ENCODE data around the genes OCLN, SMN1 and BDP1.

DNA sequence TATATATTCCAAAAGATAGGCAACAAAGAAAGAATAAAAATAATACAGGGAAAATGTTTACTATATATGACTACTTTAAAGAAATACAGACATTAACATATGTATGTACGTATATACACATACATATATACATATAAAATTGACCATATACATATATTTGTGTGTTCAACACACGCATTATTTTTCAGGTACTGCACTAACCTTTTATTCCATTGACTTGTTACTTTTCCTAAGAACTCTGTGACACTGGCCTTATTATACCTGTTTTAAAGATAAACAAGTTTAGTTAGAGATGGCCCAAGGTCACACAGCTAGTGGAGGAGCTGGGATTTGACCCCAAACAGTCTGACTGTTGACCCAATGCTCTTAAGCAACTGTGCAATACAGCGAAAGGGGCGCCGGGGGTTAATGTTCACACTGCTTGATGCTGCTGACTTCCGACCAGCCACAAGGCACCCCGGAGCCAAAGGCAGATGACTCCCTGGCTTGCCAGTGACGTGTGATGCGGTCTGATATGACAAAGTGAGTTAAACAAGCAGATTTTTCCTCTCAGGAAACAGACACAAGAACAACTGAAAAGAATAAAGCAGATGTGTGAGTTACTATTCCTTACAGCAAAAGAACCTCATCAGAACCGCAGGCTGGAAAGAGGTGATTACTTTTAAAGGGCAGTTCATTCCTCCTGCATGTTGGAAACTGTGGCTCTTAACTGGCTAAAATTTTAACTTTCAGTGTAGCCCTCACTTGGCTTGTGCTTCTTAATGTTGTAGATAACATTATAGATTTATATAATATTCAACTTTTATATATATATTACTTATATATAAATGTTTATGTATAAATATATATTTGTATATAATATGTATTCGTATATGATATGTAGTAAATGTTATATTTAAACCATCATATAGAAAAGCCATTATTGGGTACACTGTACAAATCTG lies 24.0 kb downstream of the PIK3R1 start:
- CAGE, long polyA plus RNA = no peak
- RRBS = 9% methylated on average over 3 of the region's 11 CpGs

GRCh38 chr5:68250056-68250599 lies 34.6 kb downstream of the PIK3R1 start:
- CAGE, long polyA plus RNA = no peak
- RRBS = no CpG with 5 or more reads among the region's 9 CpGs

GRCh38 chr5:68265808-68266445 lies 50.4 kb downstream of the PIK3R1 start:
- CAGE, long polyA plus RNA = no peak
- RRBS = no CpG with 5 or more reads among the region's 4 CpGs

DNA sequence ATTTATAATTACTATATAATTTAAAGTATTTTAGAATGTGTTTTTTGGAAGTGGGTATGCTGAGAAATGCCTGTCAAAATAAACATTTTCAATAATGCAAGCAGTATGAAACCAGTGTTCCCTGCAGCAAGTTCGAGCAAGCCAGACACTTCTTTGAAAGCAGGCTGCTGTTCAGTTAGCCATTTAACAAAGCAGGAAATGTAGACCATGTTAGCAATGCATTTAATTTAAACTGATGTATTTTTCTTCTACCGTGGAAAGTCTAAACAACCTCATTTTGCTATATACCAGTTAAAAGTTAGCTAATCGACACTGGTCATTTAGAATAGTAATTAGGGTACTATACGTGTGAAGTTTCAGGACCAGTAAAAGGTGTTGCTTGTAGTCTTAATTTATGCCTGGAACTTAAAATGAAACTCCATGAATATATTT lies 65.8 kb downstream of the PIK3R1 start:
- CAGE, long polyA plus RNA = no peak
- RRBS = no CpG with 5 or more reads among the region's 4 CpGs

DNA sequence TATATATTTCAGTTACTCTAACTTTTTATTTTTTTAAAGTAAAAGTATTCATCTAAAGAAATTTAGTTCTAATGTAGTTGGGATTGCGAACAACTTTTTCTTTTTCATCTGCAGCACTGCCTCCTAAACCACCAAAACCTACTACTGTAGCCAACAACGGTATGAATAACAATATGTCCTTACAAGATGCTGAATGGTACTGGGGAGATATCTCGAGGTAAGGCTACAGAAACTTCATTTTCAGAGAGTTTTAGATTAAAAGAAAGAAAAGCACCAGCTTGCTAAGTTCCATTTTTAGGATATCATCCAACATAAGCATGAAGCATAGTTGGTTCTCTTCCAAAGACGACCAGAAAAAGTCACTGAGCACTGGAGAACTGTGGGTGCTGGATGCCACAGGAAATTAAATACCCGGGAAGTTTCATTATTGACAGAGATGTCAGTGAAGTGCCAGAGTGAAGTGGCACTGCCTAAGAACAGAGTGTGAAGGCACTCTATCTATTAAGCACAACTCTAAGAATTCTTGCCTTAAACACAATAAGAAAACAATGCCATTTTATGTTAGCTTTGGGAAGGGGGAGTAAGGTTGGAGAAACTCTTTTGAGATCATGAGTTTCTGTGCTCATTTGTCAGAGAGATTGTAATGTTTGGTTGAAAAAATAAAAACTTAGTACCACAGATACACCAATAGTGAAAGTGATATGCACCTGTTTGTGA lies 76.7 kb downstream of the PIK3R1 start:
- CAGE, long polyA plus RNA = no peak
- RRBS = no CpG with 5 or more reads among the region's 5 CpGs

GRCh38 chr5:68549177-68549737 lies 333.7 kb downstream of the PIK3R1 start:
- CAGE, long polyA plus RNA = no peak
- RRBS = no CpG with 5 or more reads among the region's 13 CpGs

- CAGE, long polyA plus RNA = no peak
- RRBS = no CpG with 5 or more reads among the region's 5 CpGs
Observed at GRCh38 chr5:68682447-68683046, 411.3 kb upstream of the SLC30A5 start.

DNA sequence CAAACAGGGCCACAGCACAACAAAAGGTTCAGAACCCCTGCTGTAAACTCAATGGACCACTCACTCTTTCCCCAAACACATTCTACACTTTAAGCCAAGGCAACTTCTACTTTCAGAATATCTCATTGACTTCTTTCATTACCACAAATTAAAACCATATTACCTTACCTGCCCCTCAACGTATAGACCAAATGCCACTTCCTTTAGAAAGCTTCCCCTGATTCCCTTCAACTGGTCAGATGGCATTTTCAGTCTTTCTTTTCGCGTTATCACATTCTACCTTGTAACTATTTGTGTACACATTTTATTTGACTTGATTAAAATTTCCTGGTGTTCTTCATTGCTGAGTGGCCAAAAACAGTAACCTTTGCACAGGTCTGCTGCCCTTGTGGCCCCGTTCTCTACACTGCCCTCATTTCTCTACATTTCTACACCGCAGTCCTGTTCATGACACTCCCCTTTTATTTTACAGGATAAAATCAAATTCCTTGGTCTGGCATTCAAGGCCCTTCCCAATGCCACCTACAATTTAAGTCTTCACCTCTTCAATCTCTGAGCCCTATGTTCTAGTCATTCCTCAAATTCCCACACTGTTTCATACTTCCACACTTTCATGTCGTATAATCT lies 334.3 kb upstream of the SLC30A5 start:
- CAGE, long polyA plus RNA = no peak
- RRBS = no CpG with 5 or more reads among the region's 6 CpGs

DNA sequence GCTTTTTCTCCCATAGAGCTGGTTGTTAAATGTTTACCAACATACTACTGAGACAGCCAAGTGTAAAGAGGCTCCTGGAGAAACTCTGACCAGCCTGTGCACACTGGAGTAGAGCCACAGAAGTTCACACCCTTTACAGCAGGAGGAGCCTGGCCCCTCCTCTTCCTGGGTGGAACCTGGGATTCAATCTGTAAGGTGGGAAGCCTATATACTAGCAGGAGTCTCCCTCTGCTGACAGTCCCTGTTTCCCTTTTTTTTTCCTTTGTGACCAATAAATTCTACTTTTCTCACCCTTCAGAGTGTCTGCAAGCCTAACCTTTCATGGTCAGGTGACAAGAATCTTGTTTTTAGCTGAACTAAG lies 10.4 kb upstream of the SLC30A5 start:
- CAGE, long polyA plus RNA = no peak

DNA sequence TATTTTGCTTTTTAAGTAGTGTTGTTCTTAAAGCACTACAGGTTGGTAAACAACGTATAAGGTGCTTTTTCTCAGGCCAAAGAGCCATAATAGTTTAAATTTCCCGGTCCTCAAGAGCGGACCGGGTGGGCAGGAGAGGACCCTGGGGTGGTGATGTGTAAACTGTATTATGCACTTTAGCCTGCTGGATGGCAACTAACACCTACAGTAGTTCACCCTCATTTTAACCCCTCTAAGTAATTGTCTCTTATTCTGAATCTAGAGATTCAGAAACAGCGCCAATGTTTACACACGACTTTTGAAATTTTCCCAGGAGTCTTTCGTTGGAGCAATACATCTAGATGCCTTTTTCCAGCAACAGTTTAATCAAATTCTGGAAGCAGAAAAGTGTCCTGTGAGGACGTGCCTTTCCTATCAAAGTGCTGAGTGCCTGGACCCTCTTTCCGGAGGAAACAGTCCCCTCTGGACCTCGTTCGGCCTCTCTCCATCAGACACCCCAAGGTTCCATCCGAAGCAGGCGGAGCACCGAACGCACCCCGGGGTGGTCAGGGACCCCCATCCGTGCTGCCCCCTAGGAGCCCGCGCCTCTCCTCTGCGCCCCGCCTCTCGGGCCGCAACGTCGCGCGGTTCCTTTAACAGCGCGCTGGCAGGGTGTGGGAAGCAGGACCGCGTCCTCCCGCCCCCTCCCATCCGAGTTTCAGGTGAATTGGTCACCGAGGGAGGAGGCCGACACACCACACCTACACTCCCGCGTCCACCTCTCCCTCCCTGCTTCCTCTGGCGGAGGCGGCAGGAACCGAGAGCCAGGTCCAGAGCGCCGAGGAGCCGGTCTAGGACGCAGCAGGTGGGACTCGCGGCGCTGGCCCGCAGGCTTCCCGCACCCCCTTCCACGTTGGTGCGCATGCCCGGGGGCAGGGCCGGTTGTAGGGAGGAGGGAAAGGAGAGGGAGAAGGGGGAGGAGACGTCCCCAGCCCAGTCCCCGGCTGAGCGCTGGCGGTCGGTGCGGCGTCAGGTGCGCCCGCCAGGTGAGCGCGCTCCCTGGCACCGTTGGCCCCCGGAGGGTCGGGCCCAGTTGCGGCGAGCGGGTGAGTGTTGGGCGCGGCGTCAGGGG lies at the start of gene OCLN:
TSS of gene OCLN (plus strand) at position 975 of the 1,111 bp plus-strand sequence.
- CAGE, long polyA plus RNA = no peak
- RRBS = 3% methylated on average over 29 of the region's 73 CpGs

- CAGE, long polyA plus RNA = no peak
- RRBS = no CpG with 5 or more reads among the region's 7 CpGs
Observed at GRCh38 chr5:69527853-69528473, 32.0 kb upstream of the GTF2H2C start.

DNA sequence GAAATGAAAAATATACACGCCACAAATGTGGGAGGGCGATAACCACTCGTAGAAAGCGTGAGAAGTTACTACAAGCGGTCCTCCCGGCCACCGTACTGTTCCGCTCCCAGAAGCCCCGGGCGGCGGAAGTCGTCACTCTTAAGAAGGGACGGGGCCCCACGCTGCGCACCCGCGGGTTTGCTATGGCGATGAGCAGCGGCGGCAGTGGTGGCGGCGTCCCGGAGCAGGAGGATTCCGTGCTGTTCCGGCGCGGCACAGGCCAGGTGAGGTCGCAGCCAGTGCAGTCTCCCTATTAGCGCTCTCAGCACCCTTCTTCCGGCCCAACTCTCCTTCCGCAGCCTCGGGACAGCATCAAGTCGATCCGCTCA lies at the start of gene SMN1:
TSS of gene SMN1 (plus strand) at position 166 of the 368 bp plus-strand sequence.
- CAGE, long polyA plus RNA = no peak
- RRBS = no CpG with 5 or more reads among the region's 34 CpGs

GRCh38 chr5:71455318-71456463 lies at the start of gene BDP1:
Gene BDP1 (plus strand): TSS chr5:71455651.
- CAGE, long polyA plus RNA = start-site peak on the plus strand at chr5:71455629-71455671, 305 and 177 reads in 2 replicates
- RRBS = 1% methylated on average over 5 of the region's 52 CpGs

GRCh38 chr5:71694079-71694560 lies 25.0 kb upstream of the CARTPT start:
- CAGE, long polyA plus RNA = no peak
- RRBS = no CpG with 5 or more reads among the region's 7 CpGs

DNA sequence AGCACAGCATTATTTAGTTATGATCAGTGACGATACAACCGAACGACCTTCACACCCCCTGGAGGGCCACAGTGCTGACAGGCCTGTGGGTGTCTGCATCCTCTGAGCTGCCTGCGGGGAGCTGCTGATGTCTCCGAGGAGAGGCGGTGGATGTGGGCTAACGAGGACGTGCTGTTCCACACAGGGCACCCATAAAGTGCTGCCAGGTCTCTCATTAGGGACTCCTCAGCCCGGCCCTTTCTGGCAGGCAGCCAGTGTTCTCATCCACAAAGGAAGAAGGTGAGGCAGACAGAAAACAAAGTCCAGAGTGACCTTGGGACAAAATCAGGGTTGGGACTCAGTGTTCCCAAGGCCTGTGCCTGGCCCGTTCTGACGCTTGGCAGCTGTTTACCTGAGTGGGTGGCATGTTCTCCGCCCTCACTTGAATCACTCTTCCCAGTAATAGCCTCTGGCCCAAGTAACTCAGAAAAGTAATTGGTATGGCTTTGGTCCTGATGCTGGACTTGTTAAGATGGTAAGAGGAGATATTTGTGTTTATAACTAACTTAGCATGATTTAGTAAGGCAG lies 29.3 kb downstream of the CARTPT start:
- CAGE, long polyA plus RNA = no peak
- RRBS = no CpG with 5 or more reads among the region's 12 CpGs

GRCh38 chr5:71887561-71888136 lies 168.6 kb downstream of the CARTPT start:
- CAGE, long polyA plus RNA = no peak
- RRBS = no CpG with 5 or more reads among the region's 2 CpGs

DNA sequence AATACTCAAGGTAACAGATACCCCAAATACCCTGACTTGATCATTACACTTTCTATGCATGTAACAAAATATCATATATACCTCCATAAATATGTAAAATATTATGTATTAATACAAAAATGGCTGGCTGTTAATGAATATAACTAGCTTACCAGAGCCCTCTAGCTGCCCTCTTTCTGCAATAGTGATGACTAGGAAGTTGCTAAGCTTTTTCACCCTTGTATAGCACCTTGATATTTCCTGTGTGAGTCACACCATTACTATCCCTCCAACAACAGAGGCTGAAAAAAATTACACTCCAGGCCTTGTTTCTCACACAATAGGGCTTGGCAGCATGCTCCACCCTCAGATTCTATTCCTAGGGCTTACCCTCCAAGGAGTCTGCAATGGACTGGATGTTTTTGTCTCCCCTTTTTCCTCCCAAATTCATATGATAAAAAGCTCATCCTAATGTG lies 184.8 kb upstream of the MAP1B start:
- CAGE, long polyA plus RNA = no peak

DNA sequence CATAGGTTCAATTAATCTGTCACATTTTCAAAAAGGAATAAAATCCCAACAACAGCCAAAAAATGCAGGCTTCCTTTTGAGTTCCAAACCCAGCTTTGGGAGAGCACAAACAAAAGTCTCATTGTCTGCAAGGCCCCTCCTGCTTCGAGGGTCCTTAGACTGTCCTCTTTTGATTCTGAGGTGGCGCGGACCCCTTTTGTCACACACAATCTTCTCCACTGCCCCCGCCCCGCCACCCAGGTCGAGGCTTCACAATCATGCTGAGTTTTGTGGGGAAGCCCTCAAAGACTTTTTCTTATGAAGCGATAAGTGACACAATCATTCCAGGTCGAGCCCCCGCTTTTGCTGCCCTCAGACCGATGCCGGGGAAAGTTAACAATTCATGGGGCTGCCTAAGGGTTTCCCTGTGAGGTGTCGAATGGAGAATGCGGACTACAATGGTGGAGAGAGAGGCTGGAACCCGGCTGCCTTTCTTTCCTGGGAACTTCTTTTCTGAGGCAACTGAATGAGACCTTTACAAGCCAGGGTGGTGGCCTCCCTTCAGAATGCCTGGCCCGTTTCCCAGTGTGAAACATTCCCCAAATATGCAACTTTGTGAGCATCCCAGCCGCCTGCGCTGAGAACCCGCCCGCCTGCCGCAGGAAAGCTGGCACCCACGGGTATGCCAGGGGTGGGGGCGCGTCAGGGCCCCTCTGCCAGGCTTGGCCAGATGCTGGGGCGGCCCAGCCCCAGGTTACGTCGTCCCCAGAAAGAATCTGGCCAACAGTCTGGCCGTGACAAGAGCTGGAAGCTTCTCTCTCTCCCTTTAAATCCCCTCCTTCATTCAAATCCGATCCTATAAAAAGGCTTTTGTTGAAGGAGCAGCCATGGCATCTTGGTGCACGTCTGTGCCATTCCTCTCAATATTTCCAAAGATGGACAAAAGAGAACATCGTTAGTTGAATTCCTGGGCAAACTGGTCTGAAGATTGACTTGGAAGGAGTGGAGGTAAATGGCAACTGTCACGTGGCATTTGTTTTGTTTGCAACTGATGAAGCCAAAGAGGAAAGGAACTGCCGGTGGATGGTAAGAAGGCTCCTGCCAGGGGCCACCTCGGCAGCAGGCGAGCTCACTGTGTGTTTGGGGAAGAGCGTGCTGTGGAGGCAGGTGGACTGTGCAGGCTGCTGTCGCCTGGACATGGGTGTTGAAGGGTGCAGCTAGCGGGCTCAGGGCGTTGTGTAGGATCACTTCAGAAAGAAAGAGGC lies 72.1 kb downstream of the MAP1B start:
- CAGE, long polyA plus RNA = no peak
- RRBS = 16% methylated on average over 3 of the region's 38 CpGs

DNA sequence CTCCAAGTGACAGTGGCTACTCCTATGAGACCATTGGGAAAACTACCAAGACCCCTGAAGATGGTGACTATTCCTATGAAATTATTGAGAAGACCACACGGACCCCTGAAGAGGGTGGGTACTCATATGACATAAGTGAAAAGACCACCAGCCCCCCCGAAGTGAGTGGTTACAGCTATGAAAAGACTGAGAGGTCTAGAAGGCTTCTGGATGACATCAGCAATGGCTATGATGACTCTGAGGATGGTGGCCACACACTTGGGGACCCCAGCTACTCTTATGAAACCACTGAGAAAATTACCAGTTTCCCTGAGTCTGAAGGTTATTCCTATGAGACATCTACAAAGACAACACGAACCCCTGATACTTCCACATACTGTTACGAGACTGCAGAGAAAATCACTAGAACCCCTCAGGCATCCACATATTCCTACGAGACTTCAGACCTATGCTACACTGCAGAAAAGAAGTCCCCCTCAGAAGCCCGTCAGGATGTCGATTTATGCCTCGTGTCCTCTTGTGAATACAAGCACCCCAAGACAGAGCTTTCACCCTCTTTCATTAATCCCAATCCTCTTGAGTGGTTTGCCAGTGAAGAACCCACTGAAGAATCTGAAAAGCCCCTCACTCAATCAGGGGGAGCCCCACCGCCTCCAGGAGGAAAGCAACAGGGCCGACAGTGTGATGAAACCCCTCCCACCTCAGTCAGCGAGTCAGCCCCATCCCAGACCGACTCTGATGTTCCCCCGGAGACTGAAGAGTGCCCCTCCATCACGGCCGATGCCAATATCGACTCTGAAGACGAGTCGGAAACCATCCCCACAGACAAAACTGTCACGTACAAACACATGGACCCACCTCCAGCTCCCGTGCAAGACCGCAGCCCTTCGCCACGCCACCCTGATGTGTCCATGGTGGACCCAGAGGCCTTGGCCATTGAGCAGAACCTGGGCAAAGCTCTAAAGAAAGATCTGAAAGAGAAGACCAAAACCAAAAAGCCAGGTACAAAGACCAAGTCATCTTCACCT lies 92.1 kb downstream of the MAP1B start:
- CAGE, long polyA plus RNA = no peak
- RRBS = no CpG with 5 or more reads among the region's 23 CpGs

GRCh38 chr5:72225200-72225685 lies 94.8 kb downstream of the MRPS27 start:
- CAGE, long polyA plus RNA = no peak
- RRBS = no CpG with 5 or more reads among the region's 5 CpGs